Neural crest cell (in vitro differentiated cells): ENCODE measurements around the genes CRADD and PLXNC1.

DNA sequence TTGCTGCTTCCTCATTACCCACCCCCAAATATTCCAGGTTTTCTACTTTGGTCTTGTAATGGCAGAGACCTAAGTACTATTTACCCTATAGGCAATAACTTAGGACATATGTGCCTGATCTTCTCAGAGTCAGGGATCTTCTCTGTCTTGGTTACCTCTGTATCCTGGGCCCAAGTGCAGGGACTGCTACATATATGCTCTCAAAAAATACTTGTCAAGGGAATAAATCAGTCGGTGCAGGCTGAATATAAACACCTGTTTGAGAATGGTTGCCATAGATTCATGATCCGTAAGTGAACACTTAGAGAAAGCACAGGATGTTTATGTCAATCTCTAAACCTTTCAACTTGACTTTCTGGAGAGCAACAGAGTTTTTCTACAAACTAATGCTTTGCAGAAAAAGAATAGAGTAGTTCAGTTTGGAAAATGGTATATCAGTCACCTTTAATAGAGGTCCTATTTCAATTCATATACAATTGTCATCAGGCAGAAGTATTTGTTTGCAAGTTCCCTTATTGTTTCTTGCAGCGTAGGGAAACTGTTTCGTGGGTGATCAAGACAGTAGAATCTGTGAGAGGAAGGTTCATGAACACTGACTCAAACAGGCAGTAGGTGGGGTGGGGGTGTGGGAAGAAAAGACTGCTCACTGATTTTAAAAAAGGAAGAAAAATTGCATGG is 5.9 kb upstream of the UBE2N start:
- PRO-cap, result no peak

DNA sequence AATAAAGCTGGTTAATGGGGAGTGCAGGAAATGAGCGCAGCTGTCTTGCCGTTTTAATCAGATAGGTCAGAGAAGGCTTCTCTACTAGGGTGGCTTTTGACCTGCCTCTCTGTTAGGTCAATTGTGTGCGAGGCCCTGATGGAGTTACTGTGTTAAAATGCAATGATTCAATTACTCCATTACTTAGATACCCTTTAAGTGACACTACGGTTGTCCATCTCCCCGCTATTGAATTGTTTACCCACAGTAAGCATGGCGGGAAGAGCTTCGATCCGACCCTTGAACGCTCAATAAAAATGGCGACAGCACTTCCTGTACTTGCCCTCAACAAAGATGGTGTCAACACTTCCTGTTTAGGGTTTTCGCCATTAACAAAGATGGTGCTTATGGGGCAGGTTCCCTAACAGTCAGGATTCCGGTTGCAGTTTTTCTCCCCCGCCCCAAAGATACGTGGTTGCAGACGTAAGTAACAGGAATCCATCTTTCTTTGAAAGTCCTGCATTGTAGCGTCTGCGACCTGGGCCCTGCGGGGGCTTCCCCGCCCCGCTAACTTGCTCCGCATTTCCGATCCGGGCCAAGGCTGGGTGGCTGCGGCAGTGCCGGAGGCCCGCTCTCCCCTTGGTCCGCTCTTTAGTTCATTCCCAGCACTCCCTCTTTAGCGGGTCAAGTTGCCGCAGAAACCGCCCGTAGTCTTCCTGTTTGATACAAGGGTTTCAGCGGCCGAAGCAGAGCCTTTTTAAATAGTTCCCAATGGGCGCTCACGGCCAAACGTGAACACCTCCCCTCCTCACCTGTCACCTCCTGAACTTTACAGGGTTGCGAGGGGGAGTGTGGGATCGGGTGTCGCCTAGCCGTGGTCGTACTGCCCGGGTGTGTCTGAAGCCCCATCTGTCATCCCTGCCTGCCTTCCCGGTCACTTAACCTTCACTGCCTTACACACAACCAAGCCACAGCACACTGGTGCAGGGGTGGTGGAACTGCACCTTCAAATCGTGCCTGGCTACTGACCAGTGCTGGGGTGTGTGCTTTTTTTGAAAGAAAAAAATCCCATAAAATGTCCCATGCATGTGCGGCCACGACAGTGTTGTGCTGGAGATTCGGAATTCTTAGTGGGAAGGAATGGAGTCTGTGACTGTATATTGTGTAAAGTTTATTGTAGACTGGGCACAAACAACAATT is at the start of gene CRADD:
TSS of gene CRADD (plus strand) at position 365 of the 1,179 bp plus-strand sequence.
- PRO-cap, result bidirectional peak, plus-strand start at position 561 of the sequence, minus-strand start at position 304 of the sequence; bidirectional peak, plus-strand start at position 950 of the sequence, minus-strand start at position 929 of the sequence

- PRO-cap, result no peak
Observed at GRCh38 chr12:93711314-93711830, 34.2 kb downstream of the CRADD start.

DNA sequence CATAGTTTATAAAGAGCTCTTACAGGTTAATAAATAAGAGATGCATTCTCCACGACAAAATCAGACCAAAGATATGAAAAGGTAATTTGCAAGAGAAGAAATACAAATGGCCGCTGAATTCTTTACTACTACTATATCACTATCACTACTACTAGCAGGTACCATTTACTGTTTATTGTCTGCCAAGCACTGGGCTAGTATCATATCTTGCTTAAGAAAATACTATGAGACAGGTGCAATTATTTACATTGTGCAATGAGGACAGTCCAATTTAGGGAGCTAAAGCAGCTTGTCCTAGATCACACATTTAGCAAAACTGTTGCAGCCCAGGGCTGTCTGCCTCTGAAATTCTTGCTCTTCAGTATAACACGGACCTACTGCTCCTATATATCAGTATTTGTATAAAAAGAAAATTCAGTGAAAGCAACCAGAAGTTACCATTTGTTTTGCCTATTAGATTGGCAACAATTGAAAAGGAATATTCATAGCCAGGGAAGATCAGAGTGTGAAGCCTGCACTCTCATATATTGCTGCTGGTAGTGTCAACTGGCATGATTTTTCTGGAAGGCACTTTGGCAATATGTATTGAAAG is 52.8 kb downstream of the CRADD start:
- PRO-cap, result no peak

DNA sequence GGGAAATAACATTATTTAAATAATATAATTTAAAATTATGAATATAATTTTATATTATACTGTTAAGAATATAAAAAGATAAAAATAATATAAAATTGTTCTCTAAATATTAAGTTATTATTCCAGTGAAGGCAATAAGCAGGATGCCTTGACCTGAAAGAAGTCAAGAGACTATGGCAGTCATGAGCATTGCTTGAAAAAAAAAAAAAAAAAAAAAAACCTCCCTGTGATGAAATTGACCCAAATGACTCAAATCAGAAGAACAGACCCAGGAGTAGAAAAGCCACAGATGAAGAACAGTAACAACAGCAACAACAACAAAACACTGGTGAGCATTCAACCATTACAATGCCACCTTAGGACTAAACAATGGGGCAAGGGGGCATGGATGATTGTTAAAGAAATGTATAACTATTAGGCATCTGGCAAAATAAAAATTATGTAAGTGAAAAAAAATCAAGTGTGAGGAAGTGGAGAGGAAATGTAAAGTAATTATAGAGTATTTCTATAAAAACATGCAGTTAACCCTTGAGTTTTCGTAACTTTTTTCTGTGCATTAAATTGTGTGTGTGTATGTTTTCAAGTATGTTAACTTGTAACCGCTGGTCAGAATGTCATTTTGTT is 170.2 kb downstream of the CRADD start:
- PRO-cap, result no peak

- PRO-cap, result bidirectional peak, plus-strand start at chr12:94148149, minus-strand start at chr12:94148156
Observed at GRCh38 chr12:94147696-94148288, 585 bp upstream of the PLXNC1 start.

- PRO-cap, result bidirectional peak, plus-strand start at chr12:94148342, minus-strand start at chr12:94148400
Observed at GRCh38 chr12:94148289-94148996, at the start of gene PLXNC1. TSS of gene PLXNC1 (plus strand) at chr12:94148577.

GRCh38 chr12:94157530-94158468 is 9.4 kb downstream of the PLXNC1 start:
- PRO-cap, result no peak

DNA sequence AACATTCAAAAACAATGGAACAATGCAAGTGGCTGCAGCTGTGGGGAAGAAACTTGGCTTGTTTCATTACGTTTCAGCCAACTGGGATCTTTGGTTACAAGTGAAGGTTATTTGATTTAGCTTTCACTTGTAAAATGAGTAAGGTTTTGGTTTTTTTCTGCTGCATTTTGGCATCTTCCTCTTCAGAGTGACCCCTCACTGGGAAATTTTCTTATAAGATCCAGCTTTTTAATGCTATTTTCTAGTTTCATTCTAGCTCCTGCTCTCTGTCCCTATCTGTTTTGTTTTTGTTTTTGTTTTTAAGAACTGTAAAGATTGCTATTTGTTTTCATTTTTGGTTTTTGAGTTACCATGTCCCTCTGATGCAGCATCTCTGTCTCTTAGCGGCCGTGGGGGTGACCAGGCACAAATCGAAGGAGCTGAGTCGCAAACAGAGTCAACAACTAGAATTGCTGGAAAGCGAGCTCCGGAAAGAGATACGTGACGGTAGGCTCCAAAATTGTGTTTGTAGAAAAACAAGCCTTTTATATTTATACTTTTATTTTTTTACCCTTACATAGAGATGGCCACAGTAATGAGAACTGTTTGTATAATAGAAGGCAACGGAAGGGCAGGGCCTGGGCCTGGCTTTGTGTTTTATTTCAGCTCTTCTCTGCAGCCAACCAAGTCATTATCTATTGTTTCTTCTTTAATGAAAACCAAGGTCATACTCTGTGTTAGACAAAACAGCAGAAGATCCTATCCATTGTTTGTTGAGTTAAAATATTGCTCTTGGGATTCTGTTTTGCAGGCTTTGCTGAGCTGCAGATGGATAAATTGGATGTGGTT is 106.2 kb downstream of the PLXNC1 start:
- PRO-cap, result no peak

DNA sequence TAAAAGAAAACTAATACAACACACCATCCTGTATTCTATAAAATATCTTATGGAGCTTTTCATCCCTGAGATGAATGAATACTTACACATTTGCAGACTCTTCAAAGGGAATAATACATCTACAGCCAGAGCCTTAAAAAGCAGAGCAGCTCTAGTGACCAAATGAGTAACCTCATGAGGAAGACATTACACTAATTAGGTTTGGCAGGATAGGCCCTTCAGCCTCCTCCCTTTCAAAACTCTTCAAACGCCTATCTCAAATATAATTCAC is 123.6 kb downstream of the CEP83 start:
- PRO-cap, result no peak

- PRO-cap, result no peak
Observed at GRCh38 chr12:94581721-94582700, 68.3 kb downstream of the TMCC3 start.

DNA sequence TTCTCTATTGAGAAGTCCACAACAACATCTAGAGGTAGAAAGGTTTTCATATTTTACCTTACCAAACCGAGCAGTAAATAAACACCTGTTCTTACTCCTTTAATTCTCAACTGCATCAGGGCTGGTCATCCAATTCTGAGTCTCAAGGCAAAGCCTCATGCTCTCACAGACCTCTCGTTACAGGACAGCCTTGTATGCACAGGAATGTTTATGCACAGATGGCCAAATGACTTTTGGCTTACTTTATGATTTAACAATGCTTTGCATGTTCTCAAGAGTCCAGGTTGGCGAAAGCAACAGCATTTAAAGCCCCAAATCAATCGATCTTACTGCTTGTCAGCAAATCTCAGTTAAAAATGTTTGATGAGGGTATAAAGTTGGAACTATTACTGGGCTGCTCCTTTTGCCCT is 63.8 kb downstream of the TMCC3 start:
- PRO-cap, result no peak

- PRO-cap, result bidirectional peak, plus-strand start at chr12:94588165, minus-strand start at chr12:94588188
Observed at GRCh38 chr12:94587781-94588351, 62.5 kb downstream of the TMCC3 start.

- PRO-cap, result no peak
Observed at GRCh38 chr12:94643928-94645026, 6.1 kb downstream of the TMCC3 start.

GRCh38 chr12:94818015-94818495 is 167.7 kb upstream of the TMCC3 start:
- PRO-cap, result no peak

DNA sequence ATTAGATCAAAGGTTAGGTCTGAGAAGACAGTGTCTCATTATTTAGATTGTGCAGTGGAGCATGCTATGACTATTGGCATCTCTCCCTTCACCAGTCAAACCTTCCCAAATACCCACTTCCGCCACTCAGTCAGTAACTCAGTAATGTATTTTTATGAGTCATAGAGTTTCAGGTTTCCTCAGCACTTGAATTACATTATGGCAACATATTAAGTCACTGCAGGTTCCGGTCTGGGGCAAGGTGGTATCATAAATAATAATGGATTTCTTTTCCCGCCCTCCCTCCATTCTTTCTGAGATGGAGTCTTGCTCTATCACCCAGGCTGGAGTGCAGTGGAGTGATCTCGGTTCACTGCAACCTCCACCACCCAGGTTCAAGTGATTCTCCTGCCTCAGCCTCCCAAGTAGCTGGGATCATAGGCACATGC is 29.9 kb upstream of the NR2C1 start:
- PRO-cap, result no peak

DNA sequence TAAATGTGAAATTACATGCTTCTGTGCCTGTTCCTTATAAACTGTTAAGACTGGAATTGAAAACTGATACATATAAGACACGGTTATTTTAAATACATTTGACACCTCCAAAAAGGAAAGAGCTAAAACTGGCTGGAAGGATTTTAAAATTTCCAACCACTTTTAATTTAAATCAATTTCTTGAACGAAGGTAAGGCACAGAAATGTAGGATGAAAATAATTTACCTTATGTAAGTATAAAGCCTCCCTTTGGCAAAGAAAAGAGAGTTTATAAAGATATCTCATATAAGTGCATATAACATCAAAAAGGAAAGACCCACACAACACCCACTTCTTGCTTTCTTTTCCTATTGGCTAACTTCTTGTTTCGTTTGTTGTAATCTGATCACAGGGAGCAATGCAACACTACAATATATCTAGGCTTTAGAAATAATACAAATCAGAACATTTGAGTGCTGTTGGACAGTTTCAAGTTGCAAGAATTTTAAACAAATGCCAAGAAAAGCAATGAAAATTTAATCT is 1.4 kb downstream of the FGD6 start:
- PRO-cap, result no peak

- PRO-cap, result no peak
Observed at GRCh38 chr12:95446323-95446945, 27.5 kb upstream of the METAP2 start.

- PRO-cap, result no peak
Observed at GRCh38 chr12:95739447-95740460, 50.8 kb downstream of the NTN4 start.

DNA sequence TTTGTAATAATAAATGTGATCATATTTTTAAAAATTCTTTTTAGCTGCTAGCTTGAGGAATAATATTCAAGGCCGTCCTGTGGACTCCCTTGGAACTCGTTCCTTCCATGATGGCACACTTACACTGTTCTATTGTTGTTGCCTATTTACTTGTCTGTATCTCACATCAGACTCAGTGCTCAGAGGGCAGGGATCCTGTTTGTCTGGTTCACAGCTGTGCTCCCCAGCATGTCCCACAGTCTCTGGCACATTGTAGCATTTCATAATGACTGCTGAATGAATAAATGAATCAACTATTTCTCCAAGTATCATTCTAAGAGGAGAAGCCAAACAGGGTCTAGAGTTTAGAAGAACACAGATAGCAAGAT is 48.0 kb downstream of the NTN4 start:
- PRO-cap, result no peak